Transverse colon (tissue), 4 donors: ENCODE measurements around a stretch of chr17.

GRCh38 chr17:50621353-50622102, 13.2 kb upstream of the ABCC3 start:
- PRO-cap, result no peak
- RAMPAGE, long total RNA, 4 experiments, result no peak in any of the 4 experiments

- PRO-cap, result bidirectional peak, plus-strand start at chr17:50638739, minus-strand start at chr17:50638683; bidirectional peak, plus-strand start at chr17:50639531, minus-strand start at chr17:50639331
- RAMPAGE, long total RNA, 4 experiments, result no peak in any of the 4 experiments
These were observed 4.2 kb downstream of the ABCC3 start for GRCh38 chr17:50638495-50639672.

- PRO-cap, result no peak
- RAMPAGE, long total RNA, 4 experiments, result start-site peak on the plus strand in 2 of 4 experiments, at chr17:50646073-50646688 at its widest, 35 to 80 reads per replicate
These were observed 11.4 kb downstream of the ABCC3 start for GRCh38 chr17:50645787-50646791.

DNA sequence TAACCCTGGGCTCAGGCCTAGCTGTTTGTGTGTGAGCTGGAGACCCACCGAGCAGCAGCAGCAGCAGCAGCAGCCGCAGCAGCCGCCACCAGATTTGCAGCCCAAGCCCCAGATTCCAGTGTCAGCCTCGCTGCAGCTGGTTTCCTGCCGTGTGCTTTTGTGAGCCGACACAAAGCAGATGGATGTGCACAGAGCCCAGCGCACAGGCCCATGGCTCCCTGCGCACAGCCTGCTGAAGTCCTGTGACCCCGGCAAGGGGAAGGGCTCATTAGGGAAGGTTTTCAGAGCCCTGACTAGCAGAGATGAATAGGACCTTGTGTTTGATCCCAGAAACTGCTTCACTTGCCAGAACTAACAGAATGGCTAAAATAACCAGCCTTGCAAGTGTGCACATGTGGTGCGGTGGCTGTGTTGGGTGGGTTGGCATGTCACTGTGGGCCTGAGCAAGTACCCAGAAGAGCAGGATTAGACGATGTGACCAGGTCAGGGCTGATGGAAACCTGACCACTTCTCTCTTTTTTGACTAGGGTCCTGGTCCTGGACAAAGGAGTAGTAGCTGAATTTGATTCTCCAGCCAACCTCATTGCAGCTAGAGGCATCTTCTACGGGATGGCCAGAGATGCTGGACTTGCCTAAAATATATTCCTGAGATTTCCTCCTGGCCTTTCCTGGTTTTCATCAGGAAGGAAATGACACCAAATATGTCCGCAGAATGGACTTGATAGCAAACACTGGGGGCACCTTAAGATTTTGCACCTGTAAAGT, 17.0 kb downstream of the ANKRD40 start:
- PRO-cap, result no peak
- RAMPAGE, long total RNA, 4 experiments, result no peak in any of the 4 experiments

DNA sequence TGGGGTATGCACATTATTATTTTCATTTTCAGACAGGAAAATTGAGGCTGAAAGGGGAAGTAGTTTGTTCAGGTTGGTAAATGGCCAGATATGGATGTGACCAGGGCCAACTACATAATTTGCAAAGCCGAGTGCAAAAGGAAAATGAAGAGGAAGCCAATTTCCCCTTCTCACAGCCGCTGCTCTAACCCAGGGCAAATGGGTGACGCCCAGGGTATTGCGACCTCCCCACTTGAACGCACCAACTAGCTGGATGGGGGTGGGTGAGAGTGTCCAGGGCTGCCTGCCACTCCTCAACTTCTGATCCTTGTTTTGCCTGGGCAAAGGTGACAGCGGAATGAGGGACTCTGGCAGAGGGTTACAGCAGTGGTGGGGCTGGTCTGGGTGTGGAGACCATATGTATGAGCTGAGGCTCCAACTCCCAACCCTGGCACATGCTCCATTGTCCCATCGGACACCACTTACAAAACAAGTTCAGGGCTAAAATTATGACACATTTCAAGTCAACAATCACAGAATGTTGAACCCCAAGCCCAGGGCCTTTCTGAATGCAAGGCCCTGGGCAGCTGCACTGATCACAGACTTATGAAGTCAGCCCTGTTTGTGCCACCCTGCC, 1.7 kb downstream of the ANKRD40CL start:
- PRO-cap, result bidirectional peak, plus-strand start at position 303 of the sequence, minus-strand start at position 302 of the sequence
- RAMPAGE, long total RNA, 4 experiments, result no peak in any of the 4 experiments

DNA sequence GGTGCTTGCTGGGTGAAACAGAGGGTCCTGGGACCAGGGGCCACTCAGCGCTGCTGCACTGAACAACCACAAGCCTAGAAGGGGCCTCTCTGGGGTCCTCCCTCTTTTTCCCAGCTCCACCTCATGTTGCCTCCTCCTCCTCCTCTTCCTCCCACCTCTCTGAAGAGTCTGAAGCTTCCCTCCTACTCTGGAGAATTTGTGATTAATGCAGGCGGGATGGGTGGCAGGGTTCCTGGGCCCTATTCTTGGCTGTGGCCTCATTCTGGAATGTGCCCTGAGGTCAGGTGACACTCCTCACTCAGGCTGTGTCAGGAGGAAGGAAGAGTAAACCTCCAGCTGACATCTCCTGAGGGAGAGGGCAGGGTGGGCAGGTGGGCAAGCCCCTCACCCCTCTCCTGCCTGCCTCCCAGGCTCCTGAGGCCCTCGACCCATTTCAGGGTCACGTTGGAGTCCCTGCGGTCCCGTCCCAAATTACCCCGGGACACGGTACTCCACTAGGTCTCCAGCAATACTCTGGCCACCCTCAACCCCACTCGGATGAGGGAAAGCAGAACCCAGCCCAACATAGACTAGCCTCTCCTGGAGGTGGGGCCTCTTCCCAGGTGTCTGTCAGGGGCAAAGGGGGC, 10.2 kb downstream of the WFIKKN2 start:
- PRO-cap, result no peak
- RAMPAGE, long total RNA, 4 experiments, result no peak in any of the 4 experiments

GRCh38 chr17:50911515-50912195, 45.5 kb upstream of the TOB1 start:
- PRO-cap, result no peak
- RAMPAGE, long total RNA, 4 experiments, result no peak in any of the 4 experiments

- PRO-cap, result bidirectional peak, plus-strand start at chr17:50946759, minus-strand start at chr17:50946702
- RAMPAGE, long total RNA, 4 experiments, result no peak in any of the 4 experiments
These were observed 80.5 kb upstream of the TOB1 start for GRCh38 chr17:50946408-50947220.

GRCh38 chr17:51007160-51007562, 113.5 kb downstream of the SPAG9 start:
- PRO-cap, result no peak
- RAMPAGE, long total RNA, 4 experiments, result start-site peak on the minus strand in 1 of 4 experiments, at chr17:51007277-51007300 at its widest, 78 reads per replicate

DNA sequence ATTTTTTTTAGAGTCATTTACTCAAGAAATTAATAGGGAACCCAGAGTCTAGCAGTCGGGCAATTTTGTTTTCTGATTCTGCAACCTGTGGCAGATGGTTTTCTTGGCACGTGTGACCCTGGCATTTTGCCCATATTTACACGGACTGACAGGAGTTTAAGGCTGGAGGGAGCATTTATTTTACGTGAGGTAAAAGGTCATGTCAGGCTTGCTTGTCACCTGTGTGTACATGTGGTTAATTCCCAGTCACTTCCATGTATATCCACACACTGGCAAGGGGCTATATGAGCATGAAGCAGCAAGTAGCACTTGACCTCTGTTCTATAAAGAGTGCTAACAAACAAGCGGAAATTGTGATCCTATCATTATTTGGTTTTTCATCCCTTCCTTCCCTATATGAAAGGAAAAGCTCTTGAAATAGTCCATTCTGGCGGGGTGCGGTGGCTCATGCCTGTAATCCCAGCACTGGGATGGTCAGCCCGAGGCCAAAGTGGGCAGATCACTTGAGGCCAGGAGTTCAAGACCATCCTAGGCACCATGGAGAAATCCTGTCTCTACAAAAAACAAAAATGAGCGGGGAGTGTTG, 2.2 kb downstream of the SPAG9 start:
- PRO-cap, result no peak
- RAMPAGE, long total RNA, 4 experiments, result no peak in any of the 4 experiments

DNA sequence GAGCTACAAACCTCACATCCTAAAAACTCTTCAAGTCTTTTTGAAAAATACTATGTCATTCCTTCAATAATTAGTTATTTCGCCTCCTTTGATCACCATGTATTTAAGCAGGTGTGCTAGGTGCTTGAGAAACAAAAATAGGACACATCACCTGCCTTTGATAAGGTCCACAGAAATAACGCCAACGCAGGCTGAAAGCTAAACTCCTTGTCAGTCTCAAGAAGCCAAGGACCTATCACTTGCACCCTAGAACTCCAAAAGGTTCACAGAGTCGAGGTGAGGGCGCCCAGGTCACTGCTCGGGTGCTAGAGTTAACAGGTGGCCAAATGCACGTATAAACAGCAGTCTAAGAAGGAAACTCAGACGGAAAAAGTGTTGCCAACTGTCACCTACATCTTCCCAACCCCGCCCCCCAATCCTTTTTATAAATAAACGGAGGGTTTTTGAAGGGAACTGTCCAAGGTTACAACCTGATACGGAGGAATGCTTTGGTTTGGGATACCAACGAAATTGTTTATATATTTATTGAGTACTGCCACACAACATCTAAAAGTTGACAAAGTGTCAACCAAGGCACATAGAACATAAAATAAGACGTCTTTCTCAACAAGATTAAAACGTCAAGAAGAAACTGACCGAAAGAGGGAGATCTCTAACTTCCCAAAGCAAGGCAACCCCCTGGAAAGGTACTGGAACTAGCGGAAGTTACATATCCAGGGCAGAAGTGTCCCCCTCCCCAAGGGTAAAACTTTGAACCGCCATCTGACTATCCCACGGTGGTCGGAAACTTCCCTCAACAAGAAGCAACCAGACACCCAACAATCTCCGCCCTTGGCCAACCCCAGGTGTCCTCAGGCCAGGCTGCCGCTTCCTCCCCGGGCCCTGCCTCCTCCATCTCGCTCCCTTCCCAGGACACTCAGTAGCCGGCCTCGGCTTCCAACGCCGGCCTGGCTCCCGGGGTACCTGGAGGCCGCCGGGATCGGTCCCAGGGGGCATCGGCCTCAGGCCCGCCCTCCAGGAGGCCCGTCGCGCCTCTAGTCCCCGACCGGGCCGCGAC, 1.1 kb downstream of the SPAG9 start:
- PRO-cap, result bidirectional peak, plus-strand start at position 362 of the sequence, minus-strand start at position 265 of the sequence
- RAMPAGE, long total RNA, 4 experiments, result no peak in any of the 4 experiments

GRCh38 chr17:51152553-51153188, 688 bp upstream of the NME1 start:
- PRO-cap, result no peak
- RAMPAGE, long total RNA, 4 experiments, result no peak in any of the 4 experiments

GRCh38 chr17:51259072-51259896, 565 bp downstream of the MBTD1 start:
- PRO-cap, result unidirectional peak, minus-strand start at chr17:51259844
- RAMPAGE, long total RNA, 4 experiments, result no peak in any of the 4 experiments

- PRO-cap, result no peak
- RAMPAGE, long total RNA, 4 experiments, result no peak in any of the 4 experiments
These were observed 174.8 kb downstream of the UTP18 start for GRCh38 chr17:51435102-51435599.

- PRO-cap, result no peak
- RAMPAGE, long total RNA, 4 experiments, result no peak in any of the 4 experiments
These were observed 175.2 kb downstream of the UTP18 start for GRCh38 chr17:51435600-51435972.

DNA sequence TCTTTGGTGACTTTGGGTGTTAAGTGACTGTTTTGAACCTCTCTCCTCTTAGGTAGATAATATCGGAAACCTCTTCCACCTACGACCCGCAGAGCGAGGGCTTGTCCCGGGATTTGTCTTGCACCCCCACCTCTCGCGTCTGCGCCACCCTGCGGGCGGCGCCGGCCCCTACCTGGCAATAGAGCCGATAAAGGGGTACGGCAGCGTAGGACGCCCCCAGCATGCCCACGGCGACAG, 427 bp downstream of the COX11 start:
- PRO-cap, result no peak
- RAMPAGE, long total RNA, 4 experiments, result no peak in any of the 4 experiments

GRCh38 chr17:55271981-55272440, 7.3 kb downstream of the HLF start:
- PRO-cap, result no peak
- RAMPAGE, long total RNA, 4 experiments, result no peak in any of the 4 experiments

GRCh38 chr17:55420685-55421155, 915 bp downstream of the MMD start:
- PRO-cap, result unidirectional peak, plus-strand start at chr17:55420794; bidirectional peak, plus-strand start at chr17:55420974, minus-strand start at chr17:55420970
- RAMPAGE, long total RNA, 4 experiments, result no peak in any of the 4 experiments

GRCh38 chr17:55587442-55588246, 135.0 kb downstream of the TMEM100 start:
- PRO-cap, result no peak
- RAMPAGE, long total RNA, 4 experiments, result no peak in any of the 4 experiments

DNA sequence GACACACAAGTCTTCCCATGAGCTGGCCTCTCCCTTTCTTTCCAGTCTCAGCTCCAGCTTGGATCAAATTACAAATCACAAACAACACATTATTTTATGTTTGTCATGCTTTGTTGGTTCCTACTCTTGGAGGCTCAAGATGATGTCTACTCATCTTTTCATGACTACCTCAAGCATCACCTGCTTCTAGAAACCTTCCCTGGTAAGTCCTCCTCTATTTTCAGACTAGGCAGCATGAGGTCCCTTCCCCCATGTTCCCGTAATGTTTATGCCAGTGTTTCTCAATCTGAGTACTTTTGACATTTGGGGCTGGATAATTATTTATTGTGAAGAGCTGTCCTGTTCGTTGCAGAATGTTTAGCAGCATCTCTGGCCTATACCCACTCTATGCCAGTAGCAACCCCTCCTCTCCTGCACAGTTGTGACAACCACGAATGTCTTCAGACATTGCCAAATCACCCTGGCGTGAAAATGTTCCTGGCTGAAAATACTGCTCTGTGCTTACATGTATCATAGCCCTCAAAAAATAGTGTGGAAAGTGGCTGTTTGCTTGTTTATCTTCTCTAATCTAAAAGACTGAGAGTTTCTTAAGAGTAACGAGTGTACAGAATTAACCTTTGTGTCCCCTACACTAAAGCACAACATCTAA, 10.2 kb upstream of the TMEM100 start:
- PRO-cap, result no peak
- RAMPAGE, long total RNA, 4 experiments, result no peak in any of the 4 experiments